Pericardium (tissue), 1 donor: ENCODE data around the gene SLC4A7.

- RRBS: 2% methylated on average over 6 of the region's 26 CpGs
These were observed 889 bp downstream of the RAB5A start for GRCh38 chr3:19947610-19948362.

- RRBS: no CpG with 5 or more reads among the region's 5 CpGs
These were observed 370.1 kb upstream of the ZNF385D start for GRCh38 chr3:22121017-22121590.

DNA sequence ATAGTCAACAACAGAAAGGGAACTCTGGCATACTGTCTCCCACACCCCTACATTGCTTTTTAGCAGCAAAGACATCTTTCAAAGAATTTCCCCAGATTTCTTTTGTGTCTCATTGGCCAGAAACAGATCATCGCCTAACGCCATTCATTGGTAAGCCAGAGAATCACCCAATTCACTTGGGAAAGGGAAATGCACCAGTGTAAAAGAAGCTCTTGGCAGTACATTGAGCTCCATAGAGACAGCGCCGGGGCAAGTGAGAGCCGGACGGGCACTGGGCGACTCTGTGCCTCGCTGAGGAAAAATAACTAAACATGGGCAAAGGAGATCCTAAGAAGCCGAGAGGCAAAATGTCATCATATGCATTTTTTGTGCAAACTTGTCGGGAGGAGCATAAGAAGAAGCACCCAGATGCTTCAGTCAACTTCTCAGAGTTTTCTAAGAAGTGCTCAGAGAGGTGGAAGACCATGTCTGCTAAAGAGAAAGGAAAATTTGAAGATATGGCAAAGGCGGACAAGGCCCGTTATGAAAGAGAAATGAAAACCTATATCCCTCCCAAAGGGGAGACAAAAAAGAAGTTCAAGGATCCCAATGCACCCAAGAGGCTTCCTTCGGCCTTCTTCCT lies 630.6 kb upstream of the ZNF385D start:
- RRBS: no CpG with 5 or more reads among the region's 13 CpGs

GRCh38 chr3:23748868-23749219 lies 56.9 kb upstream of the UBE2E1 start:
- RRBS: no CpG with 5 or more reads among the region's 2 CpGs

DNA sequence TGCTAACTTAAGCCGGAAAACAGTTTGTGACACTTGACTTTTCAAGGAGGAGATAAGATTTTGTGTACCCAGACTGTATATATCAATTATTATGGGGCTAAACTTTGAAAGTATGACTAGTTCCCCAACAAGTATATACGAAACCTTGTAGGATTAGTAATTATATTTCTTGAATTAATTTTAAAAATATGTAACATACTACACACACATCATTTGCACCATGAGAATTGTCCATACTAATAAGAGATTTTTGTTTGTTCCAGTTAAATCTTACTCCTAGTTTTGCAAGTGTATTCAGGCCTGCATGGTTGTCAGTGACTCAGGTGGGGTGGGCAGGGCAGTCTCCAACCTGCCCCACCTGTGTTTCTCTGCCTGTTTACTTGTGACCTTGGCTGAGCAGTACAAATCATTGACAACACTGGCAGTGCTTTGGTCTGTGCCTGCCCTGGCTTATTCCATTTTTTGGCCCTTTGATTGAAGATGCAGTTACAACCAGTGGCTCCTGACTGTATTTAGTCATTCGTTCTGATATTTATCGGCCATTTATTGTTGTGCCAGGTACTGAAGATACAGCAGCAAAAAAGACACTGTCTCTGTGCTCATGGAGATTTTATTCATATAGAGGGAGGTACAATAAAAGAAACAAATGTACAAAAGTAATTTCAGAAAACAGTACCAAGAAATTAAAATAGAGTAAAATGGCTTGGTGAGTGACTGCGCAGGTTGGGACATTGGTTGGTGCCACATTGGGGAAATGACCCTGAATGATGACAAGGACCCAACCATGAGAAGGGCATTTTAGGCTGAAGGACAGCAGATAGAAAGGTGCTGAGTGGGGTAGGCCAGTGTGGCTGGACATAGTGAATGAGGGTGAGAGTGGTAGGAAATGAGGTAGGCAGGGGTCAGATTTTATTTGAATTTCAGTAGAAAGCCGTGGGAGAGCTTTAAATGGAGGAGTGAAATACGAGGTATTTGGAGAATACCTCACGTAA lies 19.4 kb downstream of the UBE2E1 start:
- RRBS: no CpG with 5 or more reads among the region's 8 CpGs

DNA sequence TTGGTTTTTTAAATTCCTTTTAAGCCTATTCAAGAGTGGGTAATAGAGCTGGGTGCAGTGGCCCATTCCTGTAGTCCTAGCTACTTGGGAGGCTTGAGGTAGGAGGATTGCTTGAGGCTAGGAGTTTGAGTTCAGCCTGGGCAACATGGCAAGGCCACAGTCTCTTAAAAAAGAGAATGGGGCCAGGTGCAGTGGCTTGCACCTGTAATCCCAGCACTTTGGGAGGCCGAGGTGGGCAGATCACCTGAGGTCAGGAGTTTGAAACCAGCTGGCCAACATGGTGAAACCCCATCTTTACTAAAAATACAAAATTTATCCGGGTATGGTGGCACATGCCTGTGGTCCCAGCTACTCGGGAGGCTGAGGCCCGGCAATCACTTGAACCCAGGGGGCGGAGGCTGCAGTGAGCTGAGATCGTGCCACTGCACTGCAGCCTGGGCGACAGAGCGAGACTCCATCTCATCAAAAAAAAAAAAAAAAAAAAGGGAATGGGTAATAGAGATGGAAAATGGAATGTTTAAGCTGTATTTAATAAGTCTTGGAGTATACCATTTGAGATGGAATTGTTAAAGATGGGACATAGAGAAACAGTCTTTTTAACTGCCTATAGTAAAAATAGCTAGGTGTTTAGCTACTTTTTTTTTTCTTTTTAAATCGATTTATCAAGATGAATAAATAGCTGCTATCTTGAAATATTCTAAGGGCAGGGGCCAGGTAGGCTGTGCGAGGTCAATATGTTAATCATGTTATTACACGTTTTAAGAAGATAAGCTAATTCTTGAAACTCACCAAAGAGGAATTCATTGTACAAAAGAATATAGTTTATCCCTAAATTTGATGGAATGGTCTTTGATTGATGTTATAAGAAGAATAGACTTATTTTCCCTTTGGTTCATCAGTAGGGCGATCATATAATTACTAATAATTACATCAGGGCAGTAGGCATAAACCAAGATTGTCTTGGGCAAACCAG lies 40.8 kb downstream of the UBE2E1 start:
- RRBS: no CpG with 5 or more reads among the region's 12 CpGs

- RRBS: no CpG with 5 or more reads among the region's 12 CpGs
These were observed 1.4 kb downstream of the RPL15 start for GRCh38 chr3:23918393-23918691.

GRCh38 chr3:23946756-23946948 lies 1.6 kb downstream of the NR1D2 start:
- RRBS: no CpG with 5 or more reads among the region's 3 CpGs

DNA sequence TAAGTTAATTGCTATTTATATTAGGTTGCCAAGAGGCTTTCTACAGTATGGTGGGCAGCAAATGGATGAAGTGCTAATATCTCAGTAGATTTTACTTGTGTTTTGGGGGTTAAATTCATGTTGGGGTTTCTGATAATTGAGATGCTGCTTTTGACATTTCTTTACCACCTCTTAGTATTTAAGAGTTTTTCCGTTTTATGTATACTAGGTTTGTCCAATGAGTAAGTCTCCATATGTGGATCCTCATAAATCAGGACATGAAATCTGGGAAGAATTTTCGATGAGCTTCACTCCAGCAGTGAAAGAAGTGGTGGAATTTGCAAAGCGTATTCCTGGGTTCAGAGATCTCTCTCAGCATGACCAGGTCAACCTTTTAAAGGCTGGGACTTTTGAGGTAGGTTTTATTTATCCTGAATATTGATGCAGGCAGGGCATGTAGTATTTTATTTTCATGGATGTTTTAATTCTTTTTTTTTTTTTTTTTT lies 19.7 kb downstream of the NR1D2 start:
- RRBS: no CpG with 5 or more reads among the region's 3 CpGs

DNA sequence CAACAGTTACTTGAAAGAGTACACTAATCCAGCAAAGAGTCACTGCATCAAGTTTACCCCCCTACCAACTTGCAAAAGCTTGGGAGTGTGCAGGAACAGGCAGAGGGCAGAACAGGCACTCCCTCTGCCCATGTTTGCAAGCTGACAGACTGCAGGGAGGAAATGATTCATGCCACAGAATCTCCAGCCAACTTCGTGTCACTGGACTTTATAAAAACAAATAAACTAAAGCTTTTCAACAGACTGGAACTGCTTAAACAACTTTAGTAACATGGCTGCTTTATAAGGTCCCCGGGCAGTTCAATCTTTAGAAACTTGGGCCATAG lies 129.5 kb downstream of the THRB start:
- RRBS: no CpG with 5 or more reads among the region's 2 CpGs

DNA sequence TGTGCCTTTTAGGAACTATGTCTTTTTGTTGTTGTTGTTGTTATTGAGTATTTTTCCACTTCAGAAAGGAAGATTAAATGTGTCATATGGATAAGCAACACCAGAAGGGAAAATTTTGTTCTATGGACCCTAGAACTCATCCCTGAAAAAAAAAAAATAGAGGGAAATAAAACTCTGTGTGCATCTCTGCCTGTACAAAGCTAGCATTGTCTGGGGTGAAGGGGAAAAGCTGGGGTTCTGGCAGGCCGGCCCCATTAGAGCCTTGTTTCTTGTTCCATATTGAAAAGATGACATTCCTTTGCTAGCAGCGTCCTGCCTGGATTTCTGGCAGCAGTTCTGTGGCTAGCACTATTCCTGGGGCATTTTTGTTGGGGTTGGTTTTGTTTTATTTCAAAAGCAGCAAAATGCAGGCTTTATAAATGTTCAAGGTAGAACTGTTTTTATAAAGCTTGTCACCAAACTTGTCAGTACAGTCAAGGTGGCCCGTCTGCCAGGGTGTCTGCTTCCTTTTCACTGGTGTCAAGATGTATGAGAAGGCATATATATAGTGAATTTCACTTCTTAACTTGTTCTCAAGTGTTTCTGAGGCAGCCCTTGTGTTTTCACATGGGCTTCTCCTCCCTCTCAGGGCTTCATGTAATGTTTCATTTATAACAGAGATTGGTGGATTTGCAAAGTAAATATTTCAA lies 45.2 kb downstream of the RARB start:
- RRBS: no CpG with 5 or more reads among the region's 3 CpGs

GRCh38 chr3:25568450-25568989 lies 96.2 kb downstream of the TOP2B start:
- RRBS: no CpG with 5 or more reads among the region's 8 CpGs

DNA sequence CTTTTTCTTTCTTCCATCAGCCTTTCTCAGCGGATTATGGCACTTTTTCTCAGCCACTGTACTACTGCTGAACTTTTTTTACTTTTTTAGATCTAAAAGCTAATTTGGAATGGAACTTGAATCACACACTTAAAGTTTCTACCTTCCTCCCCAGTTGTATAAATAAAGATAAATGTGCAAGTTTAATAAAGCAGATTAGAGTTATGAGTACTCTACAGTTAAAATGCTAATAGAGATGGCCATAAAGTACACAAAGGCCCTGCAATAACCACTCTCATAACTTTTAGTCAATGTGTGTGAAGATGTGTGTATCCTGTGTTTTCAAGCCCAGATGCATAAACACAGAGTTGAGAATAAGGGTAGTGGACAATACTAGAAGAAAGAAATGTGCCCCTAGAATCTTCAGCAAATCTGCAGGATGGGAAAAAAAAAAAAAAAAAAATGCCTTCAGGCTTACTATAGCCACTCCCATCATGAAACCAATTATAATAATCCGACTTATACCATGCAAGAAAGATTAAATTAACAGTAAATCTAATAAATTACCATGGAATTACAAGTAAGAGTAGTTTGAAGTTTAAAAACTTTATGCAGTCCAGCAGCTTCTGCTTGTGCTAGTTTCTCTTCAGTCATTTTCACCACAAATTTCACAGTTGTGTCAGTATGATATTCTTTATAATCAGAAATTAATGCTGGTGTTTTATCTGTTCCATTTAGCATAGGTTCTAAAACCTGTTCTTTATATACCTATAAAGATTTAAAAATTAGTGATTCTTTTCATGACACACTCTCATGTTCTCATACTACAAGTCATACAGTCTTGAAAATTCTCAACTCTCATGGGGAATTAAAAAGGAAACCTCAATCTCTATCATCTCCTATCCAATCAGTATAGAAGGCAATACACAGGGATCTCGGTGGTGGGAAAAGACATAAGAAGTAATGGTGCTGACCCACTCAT lies 45.1 kb downstream of the TOP2B start:
- RRBS: no CpG with 5 or more reads among the region's 3 CpGs

DNA sequence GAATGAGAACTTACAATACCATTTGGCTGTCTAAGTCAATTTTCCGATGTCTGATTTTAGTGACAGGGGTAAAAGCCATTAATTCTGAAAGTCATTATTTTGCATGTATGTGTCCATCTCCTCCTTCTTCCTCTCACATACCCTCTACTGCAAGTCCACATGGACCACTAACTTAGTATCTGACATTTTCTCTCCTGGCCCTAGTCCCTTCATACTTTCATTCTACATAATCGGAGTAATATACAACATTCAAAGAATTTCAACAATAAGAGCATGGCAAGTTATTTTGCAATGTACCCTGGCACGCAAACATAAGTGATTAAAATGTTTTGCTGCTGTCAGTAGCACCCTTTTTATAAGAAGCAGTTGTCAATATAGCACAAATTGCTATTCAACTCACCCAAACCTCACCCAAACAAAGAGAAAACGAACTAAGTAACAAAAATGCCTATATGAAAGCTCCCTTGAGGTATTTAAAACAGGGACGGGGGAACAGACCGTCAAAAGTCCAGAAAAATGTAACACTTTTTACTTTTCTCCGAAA lies 1.8 kb downstream of the TOP2B start:
- RRBS: no CpG with 5 or more reads among the region's 7 CpGs

DNA sequence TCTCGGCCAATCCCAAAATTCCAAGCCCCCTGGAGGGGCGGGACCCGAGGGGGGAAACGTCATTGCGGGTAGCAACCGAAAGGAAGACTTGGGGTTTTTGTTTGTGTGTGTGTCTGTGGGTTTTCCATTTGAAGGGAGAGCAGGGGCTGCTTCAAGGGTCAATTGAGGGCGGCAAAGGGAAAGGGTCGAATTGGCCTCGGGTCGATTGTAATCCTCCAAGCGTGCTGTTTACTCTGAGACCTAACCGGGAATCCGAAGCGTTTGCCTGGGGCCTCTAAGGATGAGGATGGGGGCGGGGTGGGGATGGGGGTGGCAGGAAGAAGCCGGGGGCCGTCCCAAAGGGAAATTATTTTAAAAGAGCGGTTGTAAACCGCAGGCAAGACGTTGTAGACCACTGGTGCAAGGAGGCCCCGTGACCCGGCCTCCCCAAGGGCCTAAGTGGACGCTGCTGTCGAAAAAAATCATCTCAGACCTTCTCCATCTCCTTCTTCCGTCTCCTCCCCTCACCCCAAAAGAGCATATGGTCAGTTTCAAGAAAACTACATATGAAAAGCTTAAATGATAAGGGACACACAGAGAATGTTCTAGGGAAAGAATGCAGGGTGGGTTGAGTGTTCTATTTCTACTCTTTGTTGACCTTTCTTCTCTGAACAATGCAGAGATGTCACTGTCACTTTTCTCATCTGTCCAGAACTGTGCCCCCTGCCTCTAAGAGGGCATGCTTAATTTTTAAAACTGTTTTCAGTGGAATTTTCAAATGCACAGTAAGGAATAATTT lies 484 bp upstream of the TOP2B start:
- RRBS: 1% methylated on average over 7 of the region's 25 CpGs

GRCh38 chr3:25781458-25781986 lies 1.7 kb downstream of the NGLY1 start:
- RRBS: no CpG with 5 or more reads among the region's 8 CpGs

GRCh38 chr3:26106076-26106593 lies 316.2 kb downstream of the OXSM start:
- RRBS: no CpG with 5 or more reads among the region's 2 CpGs

- RRBS: no CpG with 5 or more reads among the region's 7 CpGs
These were observed 15.2 kb downstream of the NEK10 start for GRCh38 chr3:27353864-27354566.

- RRBS: under 1% methylated on average over 31 of the region's 52 CpGs
These were observed at the start of gene SLC4A7 for GRCh38 chr3:27484306-27484762. TSS of gene SLC4A7 (minus strand) at chr3:27484384.

DNA sequence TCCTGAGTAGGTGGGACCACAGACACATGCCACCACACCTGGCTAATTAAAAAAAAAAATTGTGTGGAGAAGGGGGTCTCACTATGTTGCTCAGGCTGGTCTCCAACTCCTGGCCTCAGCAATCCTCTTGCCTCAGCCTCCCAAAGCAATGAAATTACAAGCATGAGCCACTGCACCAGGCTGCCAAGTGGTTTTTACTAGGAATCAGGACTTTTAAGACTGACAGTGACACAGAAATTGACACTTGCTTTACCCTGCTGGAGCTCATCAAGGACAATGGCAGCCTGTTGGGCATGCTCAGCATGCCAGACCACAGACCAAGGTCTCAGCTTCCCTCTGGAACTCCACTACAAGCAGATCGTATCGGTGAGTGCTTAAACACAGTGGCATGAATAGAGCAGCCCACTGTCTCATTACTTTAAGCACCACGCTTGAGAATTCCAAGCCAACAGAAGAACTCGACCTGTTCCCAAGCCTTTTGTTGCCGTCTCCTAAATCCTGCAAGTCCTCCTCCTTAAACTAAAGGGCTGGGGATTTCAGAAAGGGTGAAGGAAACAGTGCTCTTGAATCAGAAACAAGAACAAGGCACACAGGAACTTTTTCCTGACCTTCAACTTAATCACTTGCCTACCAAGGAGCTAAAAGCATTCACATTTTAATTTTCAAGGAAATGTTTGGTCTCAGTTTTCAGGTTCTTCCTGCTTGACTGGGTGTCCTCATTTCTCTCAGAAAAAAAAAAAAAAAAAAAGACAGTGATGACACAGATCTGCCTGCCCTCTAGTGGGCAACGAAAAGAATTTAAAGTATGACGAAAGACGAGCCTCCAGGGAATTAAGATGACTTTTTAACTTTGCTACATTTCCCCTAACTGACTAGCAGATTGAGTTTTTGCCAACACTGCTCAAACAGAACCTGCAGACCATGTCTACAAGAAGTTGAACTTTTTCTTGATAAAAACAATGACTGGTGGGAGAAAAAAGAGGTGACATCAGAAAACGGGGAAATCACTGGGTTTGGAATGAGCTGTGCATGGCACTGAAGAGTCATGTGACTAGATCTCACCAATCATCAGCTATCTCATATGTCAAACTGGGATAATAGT lies 41.2 kb downstream of the EOMES start:
- RRBS: no CpG with 5 or more reads among the region's 9 CpGs